Upper lobe of left lung (tissue), 5 donors: Measurements from ENCODE around the genes SH2B3 and PTPN11.

DNA sequence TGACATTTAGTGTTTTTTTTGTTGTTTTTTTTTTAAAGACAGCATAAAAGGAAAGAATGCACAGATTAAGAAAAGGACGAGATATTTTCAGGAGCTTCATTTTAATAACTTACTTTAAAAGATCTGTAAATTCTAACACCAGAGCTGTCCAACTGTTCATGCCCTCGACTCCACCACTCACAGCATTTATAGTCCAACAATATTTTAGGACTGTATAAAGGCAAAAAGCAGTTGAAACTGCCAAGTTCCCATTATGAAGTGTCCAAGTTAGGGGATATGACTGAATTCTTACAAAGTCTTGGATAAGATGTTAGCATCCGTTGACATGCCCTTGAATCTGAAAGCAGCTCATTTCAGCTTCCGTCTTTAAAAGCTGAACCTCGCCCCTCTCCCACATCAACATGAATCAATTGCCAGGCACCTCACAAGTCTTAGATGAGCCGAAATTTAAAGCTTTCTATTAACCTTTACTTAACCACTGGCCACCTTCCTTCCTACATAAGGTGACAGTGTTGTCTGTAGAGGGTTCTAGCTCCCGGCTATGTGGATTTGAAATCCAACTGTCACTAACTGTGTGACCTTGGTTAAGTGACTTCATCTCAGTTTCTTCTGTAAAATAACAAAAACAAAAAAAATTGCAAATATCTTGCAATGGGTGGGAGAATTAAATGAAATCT is 1.4 kb downstream of the PPP1CC start:
- PRO-cap, 2 experiments = no peak in any of the 2 experiments
- RAMPAGE, long total RNA, 4 experiments = no peak in any of the 4 experiments

DNA sequence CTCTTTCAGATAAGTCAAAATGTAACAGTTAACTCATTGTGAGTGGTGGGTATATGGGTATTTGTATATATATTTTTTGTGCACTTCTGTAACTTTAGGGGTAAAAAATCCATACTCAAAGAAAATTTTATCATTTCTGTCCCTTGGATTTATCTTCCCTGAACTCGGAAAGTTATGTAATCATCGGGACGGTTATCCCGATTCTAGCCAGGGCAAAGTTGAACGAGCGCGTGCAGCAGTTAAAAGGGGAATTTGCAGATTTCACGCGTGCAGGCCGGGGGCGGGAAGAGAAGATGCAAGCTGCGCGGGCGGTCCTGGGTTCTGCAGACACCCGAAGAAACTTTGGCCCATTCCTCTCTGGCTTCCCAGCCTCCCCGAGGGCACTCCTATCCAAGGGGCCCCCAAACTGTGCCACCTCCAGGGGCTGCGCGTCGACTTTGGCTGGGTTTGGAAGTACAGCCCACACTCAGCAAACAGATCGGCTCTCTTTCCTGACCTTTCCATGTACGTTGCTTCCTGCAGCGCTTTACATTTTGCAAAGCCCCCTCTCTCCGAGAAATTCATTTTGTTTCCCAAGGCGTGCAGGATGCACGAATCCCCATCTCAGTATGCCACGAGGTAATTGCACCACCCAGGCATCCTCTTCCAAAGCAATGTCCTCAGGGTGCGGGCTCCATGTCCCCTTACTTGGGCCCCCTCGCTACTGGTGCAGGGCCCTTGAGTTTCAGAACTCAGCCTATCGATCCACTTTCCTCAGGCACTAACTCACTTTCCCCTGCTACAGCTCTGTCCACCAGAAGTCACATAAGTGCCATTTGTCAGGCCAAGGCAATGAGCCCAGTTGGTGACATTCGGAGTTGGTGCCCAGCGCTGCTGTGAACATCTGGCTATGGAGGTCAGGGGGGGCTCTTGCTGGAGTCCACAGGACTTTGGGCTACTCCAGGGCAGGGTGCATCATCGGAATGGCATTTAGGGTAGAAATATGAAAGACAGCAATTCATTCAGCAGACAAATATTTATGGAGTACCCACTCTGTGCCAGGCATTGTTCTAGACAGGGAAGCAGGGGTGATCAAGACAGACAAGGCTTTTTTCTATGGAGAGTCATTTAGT is 1.1 kb upstream of the PPP1CC start:
- PRO-cap, 2 experiments = no peak in any of the 2 experiments
- RAMPAGE, long total RNA, 4 experiments = no peak in any of the 4 experiments

- PRO-cap, 2 experiments = no peak in any of the 2 experiments
- RAMPAGE, long total RNA, 4 experiments = no peak in any of the 4 experiments
Observed at GRCh38 chr12:110819687-110820284, 27.0 kb upstream of the CCDC63 start.

GRCh38 chr12:111074502-111074962 is 40.6 kb downstream of the CUX2 start:
- PRO-cap, 2 experiments = no peak in any of the 2 experiments
- RAMPAGE, long total RNA, 4 experiments = no peak in any of the 4 experiments

GRCh38 chr12:111107640-111108069 is 73.7 kb downstream of the CUX2 start:
- PRO-cap, 2 experiments = no peak in any of the 2 experiments
- RAMPAGE, long total RNA, 4 experiments = no peak in any of the 4 experiments

- PRO-cap, 2 experiments = no peak in any of the 2 experiments
- RAMPAGE, long total RNA, 4 experiments = no peak in any of the 4 experiments
Observed at GRCh38 chr12:111170445-111171111, 136.6 kb downstream of the CUX2 start.

GRCh38 chr12:111360342-111360902 is 8.5 kb downstream of the PHETA1 start:
- PRO-cap, 2 experiments = no peak in any of the 2 experiments
- RAMPAGE, long total RNA, 4 experiments = no peak in any of the 4 experiments

DNA sequence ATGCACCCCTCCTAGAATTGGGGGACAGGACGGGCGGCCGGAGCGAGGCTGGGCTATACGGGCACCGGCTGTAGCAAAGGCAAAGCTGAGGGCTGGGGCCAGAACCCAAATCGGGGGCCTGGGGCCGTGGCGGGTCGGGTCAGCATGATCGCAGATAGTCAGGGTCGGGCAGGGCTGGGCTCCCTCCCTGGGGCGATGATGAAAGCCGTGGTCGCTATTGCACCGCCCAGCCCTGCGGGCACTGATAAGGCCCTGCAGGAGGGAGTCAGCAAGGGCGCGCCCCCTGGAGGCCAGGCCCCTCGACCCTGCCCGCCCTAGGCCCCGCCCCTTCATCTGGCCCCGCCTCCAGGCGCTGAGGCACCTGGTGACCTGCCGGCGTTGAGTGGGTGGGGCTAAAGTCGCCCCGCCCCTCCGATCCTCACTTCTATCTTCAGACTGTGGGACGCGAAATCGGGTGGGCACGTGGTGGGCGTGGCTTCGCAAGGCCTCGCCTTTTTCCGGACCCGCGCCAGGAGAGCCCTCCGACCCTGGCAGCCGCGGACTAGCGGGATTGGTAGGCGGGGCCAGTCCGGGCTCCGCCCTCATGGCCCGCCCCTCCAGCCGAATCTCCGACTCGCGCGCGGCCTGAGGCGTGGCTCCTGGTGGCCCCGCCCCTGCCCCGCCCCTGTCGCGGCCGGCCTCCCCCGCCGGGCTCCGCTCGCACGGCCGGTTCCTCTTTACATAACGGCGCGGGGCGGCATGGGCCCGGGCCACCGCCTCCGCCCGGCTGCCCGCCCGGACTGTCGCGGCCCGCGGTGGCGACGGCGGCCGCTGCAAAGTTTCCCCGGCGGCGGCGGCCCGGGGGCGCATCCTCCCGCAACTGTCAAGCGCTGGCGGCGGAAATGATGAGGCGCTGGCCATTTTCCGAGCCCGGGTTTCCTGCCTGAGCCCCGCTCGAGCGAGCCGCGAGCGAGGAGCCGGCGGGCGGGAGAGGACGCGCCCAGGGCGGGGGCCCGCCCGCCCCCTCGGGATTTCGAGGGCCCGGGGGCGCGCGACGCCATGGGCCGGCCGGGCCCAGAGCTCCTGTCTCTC is at the start of gene SH2B3:
Gene SH2B3 (plus strand): TSS at position 719 of the 1,071 bp plus-strand sequence.
- PRO-cap, 2 experiments = peak in 2 of 2 experiments; most common plus-strand start position 723 of the sequence (in 2); most common minus-strand start position 234 of the sequence (in 1)
- RAMPAGE, long total RNA, 4 experiments = no peak in any of the 4 experiments

GRCh38 chr12:111412158-111412566 is 6.4 kb downstream of the SH2B3 start:
- PRO-cap, 2 experiments = no peak in any of the 2 experiments
- RAMPAGE, long total RNA, 4 experiments = no peak in any of the 4 experiments

- PRO-cap, 2 experiments = no peak in any of the 2 experiments
- RAMPAGE, long total RNA, 4 experiments = no peak in any of the 4 experiments
Observed at GRCh38 chr12:111445830-111446635, 40.3 kb downstream of the SH2B3 start.

DNA sequence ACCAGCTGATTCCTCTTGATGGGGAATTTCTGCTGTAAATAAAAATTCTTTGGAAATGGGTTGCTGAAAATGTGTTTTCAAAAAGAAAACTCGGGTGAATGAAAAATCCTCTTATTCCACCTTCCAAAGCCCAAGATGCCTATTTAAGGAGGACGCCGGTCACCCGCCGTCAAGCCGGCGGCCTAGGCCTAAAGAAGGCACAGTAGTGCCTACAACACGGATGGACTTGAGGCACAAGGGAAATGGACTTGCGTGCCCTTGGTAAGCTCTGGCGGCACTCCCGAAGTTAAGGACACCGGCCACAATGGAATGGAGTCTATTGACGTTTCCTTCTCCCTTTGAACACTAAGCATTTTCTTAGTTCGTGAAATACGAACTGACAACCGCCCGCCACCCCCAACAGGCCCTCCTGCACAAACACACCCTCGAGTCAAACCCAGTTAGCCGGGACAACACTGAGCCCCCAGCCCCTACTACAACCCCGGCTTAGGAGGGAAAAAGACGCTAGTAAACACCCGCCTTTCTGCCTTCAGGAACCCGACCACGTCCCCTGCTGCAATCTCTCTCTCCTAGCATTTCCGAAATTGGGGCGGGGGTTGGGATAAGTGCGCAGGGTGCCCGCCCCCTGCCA is 1.8 kb downstream of the ATXN2 start:
- PRO-cap, 2 experiments = no peak in any of the 2 experiments
- RAMPAGE, long total RNA, 4 experiments = start-site peak on the minus strand in 1 of 4 experiments, centred at position 598 of the sequence, 7 reads per replicate

GRCh38 chr12:111758084-111758731 is 8.5 kb upstream of the ALDH2 start:
- PRO-cap, 2 experiments = no peak in any of the 2 experiments
- RAMPAGE, long total RNA, 4 experiments = no peak in any of the 4 experiments

DNA sequence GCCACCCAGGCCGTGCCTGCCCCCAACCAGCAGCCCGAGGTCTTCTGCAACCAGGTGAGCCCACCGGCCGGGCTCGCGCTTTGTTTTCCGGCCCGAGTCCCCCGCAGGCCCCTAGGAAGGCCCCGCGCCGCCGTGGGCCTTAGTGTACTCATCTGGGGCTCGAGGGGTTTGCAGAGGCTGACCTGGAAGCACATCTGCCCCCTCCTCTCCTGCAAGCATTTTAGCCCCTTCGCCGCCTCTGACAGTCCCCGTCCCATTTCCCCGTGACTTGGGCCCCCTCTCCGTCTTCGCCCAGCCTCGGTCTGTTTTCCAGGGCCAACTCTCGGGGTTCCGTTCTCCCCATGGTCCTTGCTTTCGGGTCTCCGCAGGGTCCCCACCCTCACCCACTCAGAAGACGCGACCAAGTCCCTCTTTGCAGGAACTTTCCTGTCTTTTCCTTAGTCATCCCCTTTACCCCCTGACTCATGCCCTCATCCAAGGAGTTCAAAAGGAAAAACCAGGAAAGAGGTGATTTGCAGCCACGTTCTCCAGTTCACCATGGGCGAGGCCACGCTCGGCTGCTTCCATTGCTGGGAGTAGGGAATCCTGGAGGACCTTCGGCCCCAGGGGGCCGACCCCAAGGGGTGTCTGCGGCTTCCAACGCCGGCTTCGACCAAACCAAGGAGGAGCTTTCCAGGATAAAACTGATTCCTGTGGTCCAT is 460 bp downstream of the ALDH2 start:
- PRO-cap, 2 experiments = peak in 2 of 2 experiments; most common plus-strand start position 530 of the sequence (in 2)
- RAMPAGE, long total RNA, 4 experiments = no peak in any of the 4 experiments

DNA sequence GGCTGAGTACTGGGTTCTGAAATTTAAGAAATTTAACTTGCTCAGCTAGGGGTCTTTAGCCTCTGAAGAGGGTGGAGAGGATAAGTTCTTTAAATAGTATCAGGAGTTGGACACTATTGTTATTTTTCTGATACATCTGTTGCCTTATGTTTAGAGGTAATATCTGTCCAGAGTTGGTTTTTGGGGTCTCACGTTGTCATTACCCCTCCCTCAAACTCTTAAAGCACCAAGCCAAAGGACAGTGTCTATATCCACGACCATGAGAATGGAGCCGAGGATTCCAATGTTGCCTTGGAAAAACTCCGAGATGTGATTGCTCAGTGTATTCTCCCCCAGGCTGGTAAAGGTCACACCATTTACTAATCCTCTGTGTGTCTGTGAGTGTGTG is 46.6 kb downstream of the MAPKAPK5 start:
- PRO-cap, 2 experiments = no peak in any of the 2 experiments
- RAMPAGE, long total RNA, 4 experiments = no peak in any of the 4 experiments

GRCh38 chr12:111889833-111890238 is 47.8 kb downstream of the MAPKAPK5 start:
- PRO-cap, 2 experiments = no peak in any of the 2 experiments
- RAMPAGE, long total RNA, 4 experiments = no peak in any of the 4 experiments

- PRO-cap, 2 experiments = no peak in any of the 2 experiments
- RAMPAGE, long total RNA, 4 experiments = start-site peak on the minus strand in 4 of 4 experiments, at chr12:112006011-112006062 at its widest, 9 to 92 reads per replicate
Observed at GRCh38 chr12:112005688-112006406, 7.1 kb downstream of the TMEM116 start.

DNA sequence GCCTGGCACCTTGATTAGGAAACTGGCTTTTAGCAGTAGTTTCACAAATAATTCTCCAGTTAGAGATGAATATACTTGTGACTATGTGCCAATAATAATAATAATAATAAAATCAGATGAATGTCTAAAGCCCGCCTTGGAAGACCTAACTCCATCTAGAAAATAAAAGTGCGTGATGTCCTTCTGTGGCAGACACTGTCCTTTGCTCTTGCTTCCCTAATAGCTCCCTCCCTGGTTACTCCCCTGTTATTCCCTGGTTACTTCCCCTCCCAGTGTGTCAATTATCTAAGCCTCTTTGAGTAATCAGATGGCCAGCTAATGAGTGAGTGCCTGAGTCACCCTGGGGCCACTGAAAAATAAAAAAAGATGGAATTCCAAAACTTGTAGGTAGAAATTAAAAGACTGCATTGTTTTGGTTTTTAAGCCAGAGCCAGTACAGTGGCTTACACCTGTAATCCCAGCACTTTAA is 8.4 kb upstream of the TRAFD1 start:
- PRO-cap, 2 experiments = no peak in any of the 2 experiments
- RAMPAGE, long total RNA, 4 experiments = no peak in any of the 4 experiments

GRCh38 chr12:112137180-112137472 is 11.8 kb downstream of the TRAFD1 start:
- PRO-cap, 2 experiments = no peak in any of the 2 experiments
- RAMPAGE, long total RNA, 4 experiments = no peak in any of the 4 experiments

DNA sequence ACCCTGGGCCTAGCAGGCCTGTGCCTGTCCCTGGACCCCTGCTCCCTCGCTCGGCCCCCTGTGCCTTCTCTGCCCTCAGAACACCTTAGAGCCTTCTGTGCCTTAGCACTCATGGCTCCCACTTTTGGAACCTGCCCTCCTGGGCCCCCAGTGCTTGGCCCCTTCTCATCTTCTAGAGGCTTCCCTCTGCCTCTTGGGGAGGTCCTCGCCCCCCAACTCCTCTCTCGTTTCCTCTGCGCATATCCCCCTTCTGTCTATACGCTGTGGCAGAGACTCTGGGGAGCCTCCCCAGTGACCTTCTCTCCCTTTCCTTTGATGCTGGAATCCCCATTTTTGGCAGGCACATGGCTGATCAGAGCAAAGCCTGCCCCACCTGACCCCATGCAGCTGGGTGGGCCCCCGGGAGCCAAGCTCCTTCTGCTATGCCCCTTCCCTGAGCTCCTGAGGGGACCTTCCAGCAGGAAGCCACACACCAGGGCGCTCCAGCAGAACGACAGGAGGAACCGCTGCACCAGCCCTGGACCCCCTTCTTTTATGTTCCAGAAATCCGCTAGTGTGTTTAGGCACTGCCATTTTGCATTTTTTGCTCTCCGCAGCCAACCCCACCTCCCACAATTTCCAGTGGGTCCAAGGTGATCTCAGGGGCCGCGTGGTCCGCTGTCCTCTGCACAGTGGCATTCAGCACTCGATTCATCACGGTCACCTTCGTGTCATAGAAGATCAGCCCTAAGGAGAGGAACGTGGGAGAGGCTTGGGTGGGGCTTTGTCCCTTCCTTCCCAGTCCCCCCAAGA is 44.6 kb downstream of the TRAFD1 start:
- PRO-cap, 2 experiments = no peak in any of the 2 experiments
- RAMPAGE, long total RNA, 4 experiments = no peak in any of the 4 experiments

- PRO-cap, 2 experiments = peak in 2 of 2 experiments; most common plus-strand start chr12:112418905 (in 1); most common minus-strand start chr12:112419446 (in 1)
- RAMPAGE, long total RNA, 4 experiments = start-site peak on the plus strand in 4 of 4 experiments, at chr12:112418900-112418976 at its widest, 197 to 1,716 reads per replicate
Observed at GRCh38 chr12:112418870-112419932, at the start of gene PTPN11. Gene PTPN11 (plus strand): TSS chr12:112418947.